HCT116 (cell line): Measurements from ENCODE around the gene C17orf107.

DNA sequence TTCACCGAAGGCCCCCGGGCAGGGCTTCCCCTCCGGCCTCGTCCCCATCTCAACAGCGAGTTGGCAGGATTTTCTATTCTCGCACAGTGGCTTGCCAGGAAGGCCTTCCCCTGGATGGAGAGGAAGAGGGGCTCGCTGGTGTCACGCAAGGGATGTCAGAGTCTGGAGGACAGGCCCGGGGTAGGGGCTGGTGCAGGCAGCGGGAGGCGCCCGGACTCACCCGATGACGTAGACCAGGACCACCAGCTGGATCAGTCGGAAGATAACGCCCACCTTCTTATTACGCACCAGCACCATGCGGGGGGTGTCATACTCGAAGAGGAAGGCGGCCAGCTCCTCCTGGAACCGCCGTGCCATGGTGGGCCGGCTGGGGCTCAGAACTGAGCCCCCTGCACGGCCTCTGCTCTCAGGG lies 390 bp downstream of the P2RX1 start:
- RRBS, result 90% methylated on average over 8 of the region's 24 CpGs

- RRBS, result no CpG with 5 or more reads among the region's 10 CpGs
Measured at GRCh38 chr17:3944063-3944499, 20.2 kb downstream of the ATP2A3 start.

DNA sequence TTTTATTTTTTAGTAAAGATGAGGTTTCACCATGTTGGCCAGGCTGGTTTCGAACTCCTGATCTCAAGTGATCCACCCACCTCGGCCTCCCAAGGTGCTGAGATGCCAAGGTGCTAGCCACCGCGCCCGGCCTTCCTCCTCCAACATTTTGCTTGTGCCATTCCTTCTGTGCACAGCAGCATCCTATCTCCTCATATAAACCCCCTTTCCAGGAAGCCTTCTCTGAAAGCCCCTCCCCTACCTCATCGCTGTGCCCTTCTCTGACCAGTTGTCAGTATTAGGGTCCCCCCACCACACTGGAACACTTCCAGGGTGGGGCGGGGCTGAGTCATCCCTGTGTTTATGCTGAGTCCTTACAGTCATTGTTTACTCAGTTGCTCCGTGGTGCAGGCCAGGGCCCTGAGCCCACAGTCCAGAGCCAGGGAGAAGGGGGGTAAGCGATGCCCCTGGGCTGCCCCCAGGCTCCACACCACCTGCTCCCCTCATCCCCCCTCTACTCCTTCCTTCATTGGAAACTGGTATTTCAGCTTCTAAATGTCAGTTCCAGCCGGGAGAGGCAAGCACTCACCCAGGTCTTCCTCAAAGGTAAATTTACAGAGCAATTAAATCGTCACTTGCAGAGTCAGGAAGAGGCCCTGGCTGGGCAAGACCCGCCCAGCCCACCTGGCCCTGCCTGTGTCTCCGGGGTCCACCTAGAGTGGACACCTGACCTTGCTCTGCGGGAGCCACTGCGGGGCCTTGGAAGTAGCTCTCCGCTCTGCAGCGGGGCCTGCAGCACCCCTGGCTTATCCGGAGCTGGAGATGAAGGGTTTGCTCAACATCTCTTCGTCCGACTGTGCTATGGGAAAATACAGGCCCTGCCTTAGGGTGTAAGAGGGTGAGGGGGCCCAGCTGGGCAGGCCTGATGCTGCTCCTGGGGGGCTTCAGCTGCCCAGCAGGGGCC lies 4.9 kb downstream of the ATP2A3 start:
- RRBS, result 63% methylated on average over 3 of the region's 20 CpGs

- RRBS, result no CpG with 5 or more reads among the region's 13 CpGs
Measured at GRCh38 chr17:4006397-4007141, 42.3 kb upstream of the ATP2A3 start.

GRCh38 chr17:4070491-4071012 lies 72.3 kb downstream of the ZZEF1 start:
- RRBS, result no CpG with 5 or more reads among the region's 4 CpGs

DNA sequence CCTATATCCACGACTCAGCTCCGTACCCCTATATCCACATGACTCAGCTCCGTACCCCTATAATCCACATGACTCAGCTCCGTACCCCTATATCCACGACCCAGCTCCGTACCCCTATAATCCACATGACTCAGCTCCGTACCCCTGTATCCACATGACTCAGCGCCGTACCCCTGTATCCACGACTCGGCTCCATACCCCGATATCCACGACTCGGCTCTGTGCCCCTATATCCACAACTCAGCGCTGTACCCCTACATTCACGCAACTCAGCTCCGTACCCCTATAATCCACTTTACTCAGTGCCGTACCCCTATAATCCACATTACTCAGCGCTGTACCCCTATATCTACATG lies 17.1 kb downstream of the CYB5D2 start:
- RRBS, result no CpG with 5 or more reads among the region's 19 CpGs

DNA sequence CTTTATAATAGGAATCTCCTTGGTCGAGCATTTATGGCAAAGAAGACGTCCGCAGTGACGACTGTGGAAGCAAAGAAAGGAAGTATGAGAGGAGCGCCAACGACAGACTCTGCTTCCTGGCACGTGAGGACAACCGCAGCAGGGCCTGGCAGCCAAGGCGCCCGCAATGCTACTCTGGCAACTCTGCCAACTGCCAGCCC lies 24.8 kb downstream of the CYB5D2 start:
- RRBS, result no CpG with 5 or more reads among the region's 10 CpGs

GRCh38 chr17:4262751-4263150 lies 1.0 kb downstream of the ANKFY1 start:
- RRBS, result no CpG with 5 or more reads among the region's 7 CpGs

GRCh38 chr17:4301816-4302768 lies 38.3 kb upstream of the ANKFY1 start:
- RRBS, result no CpG with 5 or more reads among the region's 9 CpGs

DNA sequence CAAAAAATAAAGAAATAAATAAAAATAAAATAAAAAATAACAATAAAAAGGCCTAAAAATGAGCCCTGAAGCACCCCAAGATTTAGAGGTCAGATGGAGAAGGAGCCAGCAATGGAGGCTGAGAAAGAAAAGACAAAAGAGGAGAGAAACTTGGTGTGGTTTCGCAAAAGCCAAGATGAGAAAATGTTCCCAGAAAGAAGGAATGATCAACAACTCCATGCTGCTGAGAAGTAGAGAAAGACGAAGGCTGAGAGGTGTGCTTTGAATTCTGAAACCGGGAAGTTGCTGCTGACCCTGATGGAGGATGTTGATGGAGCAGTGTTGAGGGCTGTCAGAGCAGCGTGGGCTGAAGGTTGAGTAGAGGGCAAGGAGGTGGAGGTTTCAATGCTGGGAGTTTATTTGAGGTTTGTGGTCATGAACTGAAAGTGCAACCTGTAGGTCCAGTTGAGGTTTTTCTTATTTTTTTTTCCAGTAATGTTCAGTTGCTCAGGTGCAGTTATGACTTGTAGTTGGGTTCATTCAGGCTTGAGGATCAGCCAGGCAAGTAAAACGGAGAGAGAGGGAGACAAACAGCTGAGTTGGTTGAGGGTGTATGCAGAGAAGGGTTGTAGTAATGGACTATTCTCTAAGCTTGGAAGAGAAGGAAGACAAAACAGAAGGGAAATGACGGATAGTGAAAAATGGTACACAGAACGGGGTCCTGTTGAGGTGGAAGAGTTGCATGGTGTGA lies 8.5 kb upstream of the UBE2G1 start:
- RRBS, result no CpG with 5 or more reads among the region's 7 CpGs

DNA sequence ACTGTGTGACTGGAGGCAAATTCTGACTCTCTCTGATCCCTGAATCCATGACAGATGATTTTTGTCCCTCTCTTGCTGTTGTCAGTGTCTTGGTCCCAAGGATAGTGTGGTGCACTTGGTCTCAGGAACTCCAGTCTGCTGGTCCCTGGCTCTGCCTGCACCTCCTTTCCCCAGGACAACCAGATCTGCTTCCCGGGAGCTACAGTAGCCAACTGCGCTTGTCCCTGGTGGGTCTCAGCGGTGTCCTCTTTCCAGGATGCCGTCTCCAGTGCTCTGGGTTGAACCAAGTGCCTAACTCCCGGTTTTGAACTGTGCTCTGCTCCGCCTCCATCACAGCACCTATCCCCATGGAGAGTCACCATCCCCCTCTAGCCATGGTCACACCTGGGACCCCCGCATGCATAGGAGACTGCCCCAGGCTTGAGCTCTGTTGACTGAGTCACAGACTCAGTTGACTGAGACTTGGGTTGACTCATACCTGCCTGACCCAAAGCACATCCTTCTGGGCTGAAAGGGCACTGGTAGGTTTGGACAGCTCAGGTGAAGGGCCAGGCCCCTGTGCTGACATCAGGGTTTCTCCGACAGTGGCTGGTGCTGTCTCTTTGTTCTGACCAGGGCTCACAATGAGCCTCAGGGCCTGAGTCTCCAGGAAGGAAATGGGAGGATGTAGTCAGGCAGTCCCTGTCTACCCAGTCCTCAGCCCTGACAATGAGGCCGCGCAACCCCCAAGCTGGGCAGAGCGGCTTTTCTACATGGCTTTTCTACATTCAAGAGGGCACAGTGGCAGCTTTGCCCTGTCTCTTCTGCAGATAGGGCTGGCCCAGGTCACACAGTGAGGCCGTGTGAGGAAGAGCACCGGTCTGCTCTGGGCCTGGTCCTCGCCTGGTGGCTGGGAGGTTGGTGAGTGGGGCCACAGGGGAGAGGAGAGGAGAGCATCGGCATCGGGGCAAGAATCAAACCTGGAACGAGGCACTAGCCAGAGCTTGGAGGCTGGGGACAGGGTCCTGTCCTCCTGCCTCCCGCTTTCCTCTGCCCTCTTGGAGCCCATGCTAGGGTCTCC lies 6.5 kb downstream of the SPNS2 start:
- RRBS, result 86% methylated on average over 3 of the region's 18 CpGs

- RRBS, result 98% methylated on average over 1 of the region's 20 CpGs
Measured at GRCh38 chr17:4598994-4599662, 14.8 kb downstream of the SMTNL2 start.

GRCh38 chr17:4639370-4639751 lies 2.1 kb downstream of the ALOX15 start:
- RRBS, result no CpG with 5 or more reads among the region's 24 CpGs

GRCh38 chr17:4715028-4715664 lies 4.7 kb downstream of the ARRB2 start:
- RRBS, result no CpG with 5 or more reads among the region's 10 CpGs

GRCh38 chr17:4716931-4718275 lies 7.0 kb downstream of the ARRB2 start:
- RRBS, result 94% methylated on average over 4 of the region's 40 CpGs

DNA sequence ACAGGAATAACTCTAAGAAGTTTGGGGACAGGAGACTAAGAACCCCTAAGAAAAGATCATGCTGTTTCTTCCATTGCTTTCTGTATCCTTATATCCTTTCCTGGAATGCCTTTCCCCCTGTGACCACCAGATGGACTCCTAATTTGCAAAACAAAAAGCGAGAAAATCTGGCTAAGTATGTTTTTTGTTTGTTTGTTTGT lies 1.1 kb upstream of the VMO1 start:
- RRBS, result no CpG with 5 or more reads among the region's 1 CpG

- RRBS, result 2% methylated on average over 6 of the region's 33 CpGs
Measured at GRCh38 chr17:4789517-4789901, 745 bp downstream of the GLTPD2 start.

DNA sequence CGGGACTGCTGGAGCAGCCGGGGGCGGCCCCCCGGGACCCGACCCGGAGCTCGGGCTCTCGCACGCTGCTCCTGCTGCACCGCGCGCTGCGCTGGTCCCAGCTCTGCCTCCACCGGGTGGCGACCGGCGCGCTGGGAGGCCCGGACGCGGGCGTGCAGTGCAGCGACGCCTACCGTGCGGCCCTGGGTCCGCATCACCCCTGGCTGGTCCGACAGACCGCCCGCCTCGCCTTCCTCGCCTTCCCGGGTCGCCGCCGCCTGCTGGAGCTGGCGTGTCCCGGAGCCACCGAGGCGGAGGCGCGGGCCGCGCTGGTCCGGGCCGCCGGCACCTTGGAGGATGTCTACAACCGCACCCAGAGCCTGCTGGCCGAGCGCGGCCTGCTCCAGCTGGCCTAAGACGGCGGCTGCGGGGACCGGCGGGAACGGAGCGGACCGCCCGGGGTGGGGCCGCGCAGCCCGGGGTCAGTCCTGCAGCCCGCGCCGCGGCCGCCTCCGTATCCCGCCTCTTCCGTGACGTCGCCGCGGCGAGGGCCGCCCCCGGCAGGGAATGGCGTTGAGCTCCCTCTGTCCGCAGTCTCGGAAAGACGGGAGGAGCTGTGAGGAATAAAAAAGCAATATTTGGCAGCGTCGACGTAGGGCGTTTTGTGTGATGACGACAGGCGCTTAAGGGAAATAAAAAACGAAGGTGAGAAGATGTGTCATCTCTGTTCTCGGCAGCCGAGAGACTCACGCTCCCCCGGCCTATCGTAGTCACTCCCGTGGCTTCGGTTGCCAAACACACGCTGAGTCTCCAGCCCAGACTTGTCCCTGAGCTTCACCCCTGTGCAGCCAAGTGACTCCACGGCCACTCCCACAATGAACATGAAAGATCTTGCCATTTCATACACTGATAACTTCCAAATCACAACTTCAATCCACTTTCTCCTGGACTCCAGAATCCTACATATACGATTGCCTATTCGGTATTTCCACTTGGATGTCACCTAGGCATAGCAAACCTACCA lies 1.4 kb downstream of the GLTPD2 start:
- RRBS, result 1% methylated on average over 52 of the region's 100 CpGs

DNA sequence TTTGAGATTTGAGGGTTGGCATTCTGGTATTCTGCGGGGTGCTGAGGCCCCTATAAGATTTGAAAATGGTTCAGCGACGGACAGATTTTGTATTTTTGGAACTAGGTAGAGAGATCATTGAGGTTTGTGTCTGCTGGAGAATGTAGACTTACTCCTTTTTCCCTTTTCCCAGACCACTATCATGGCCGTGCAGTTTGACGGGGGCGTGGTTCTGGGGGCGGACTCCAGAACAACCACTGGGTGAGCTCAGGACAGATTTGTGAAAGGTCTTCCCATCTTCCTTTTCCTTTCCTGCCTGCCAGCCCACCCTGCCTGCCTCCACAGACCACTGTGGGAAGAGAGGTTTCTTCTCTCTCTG lies 571 bp downstream of the PSMB6 start:
- RRBS, result no CpG with 5 or more reads among the region's 7 CpGs

- RRBS, result 96% methylated on average over 7 of the region's 85 CpGs
Measured at GRCh38 chr17:4899029-4900143, at the start of gene C17orf107. TSS of gene C17orf107 (plus strand) at chr17:4899536.